Stomach (tissue), 7 donors: ENCODE measurements around the genes AIRE and SLX9.

- PRO-cap, result unidirectional peak, minus-strand start at chr21:44063410
- RAMPAGE, long total RNA, 5 experiments, result start-site peak on the plus strand in 4 of 5 experiments, at chr21:44063255-44063760 at its widest, 15 to 20 reads per replicate
- RRBS, result no CpG with 5 or more reads among the region's 22 CpGs
Observed at GRCh38 chr21:44062909-44063934, 44.0 kb upstream of the PWP2 start.

DNA sequence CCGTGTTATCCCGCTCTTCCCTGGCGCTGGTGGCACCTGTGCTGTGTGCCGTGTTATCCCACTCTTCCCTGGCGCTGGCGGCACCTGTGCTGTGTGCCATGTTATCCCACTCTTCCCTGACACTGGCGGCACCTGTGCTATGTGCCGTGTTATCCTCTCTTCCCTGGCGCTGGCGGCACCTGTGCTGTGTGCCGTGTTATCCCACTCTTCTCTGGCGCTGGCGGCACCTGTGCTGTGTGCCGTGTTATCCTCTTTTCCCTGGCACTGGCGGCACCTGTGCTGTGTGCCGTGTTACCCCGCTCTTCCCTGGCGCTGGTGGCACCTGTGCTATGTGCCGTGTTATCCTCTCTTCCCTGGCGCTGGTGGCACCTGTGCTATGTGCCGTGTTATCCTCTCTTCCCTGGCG is 18.5 kb upstream of the PWP2 start:
- PRO-cap, result no peak
- RAMPAGE, long total RNA, 5 experiments, result no peak in any of the 5 experiments
- RRBS, result no CpG with 5 or more reads among the region's 22 CpGs

- PRO-cap, result no peak
- RAMPAGE, long total RNA, 5 experiments, result no peak in any of the 5 experiments
- RRBS, result 16% methylated on average over 31 of the region's 62 CpGs
Observed at GRCh38 chr21:44285640-44286348, at the start of gene AIRE. Gene AIRE, plus strand, starts transcription at chr21:44285876.

DNA sequence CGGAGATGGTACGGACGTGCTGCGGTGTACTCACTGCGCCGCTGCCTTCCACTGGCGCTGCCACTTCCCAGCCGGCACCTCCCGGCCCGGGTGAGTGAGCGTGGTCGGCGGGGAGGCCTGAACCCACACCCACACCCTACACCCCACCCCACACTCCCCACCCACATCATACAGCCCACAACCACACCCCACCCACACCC is 6.1 kb upstream of the PFKL start:
- PRO-cap, result no peak
- RAMPAGE, long total RNA, 5 experiments, result no peak in any of the 5 experiments
- RRBS, result no CpG with 5 or more reads among the region's 13 CpGs

DNA sequence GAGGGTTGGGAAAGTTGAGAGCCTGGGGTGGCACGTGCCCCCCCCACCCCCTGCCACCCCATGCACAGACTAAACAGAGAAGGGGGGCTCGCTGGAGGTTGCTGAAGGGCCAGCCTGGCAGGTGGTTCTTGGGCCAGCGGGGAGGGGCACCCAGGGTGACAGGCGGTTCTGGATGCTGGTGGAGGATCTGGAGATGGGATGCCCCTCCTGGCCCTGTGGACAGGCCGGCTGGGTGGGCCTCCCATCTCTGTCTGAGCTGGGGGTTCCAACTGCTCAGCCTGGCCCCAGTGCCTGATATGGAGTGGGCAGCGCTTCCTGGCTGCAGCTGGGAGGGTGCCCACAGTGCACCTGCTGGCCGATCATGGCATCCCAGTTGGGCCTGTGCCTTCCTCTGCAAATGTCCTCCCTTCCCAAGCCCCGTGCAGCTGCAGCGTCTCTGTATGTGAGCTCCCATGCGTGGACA is 2.0 kb downstream of the PFKL start:
- PRO-cap, result no peak
- RAMPAGE, long total RNA, 5 experiments, result no peak in any of the 5 experiments
- RRBS, result no CpG with 5 or more reads among the region's 10 CpGs

DNA sequence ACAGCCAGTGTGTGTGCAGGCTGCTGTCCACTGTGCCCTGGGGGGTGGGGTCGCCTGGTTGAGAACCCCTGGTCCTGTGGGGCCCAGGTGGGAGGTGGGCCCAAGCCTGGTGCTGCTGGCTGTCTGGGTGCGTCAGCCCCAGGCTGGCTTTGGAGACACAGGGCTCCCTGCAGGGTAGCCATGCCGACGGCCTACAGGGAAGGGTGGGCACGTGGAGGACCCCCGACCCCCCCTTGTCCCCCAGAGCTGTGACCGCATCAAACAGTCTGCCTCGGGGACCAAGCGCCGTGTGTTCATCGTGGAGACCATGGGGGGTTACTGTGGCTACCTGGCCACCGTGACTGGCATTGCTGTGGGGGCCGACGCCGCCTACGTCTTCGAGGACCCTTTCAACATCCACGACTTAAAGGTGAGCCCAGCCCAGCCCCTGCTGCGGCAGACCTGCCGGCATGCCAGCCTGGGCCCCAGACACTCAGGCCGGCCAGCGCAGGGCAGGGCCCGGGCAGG is 14.9 kb downstream of the CFAP410 start:
- PRO-cap, result no peak
- RAMPAGE, long total RNA, 5 experiments, result start-site peak on the plus strand in 2 of 5 experiments, centred at positions 199 to 314 of the sequence, 29 to 51 reads per replicate
- RRBS, result 96% methylated on average over 1 of the region's 23 CpGs

DNA sequence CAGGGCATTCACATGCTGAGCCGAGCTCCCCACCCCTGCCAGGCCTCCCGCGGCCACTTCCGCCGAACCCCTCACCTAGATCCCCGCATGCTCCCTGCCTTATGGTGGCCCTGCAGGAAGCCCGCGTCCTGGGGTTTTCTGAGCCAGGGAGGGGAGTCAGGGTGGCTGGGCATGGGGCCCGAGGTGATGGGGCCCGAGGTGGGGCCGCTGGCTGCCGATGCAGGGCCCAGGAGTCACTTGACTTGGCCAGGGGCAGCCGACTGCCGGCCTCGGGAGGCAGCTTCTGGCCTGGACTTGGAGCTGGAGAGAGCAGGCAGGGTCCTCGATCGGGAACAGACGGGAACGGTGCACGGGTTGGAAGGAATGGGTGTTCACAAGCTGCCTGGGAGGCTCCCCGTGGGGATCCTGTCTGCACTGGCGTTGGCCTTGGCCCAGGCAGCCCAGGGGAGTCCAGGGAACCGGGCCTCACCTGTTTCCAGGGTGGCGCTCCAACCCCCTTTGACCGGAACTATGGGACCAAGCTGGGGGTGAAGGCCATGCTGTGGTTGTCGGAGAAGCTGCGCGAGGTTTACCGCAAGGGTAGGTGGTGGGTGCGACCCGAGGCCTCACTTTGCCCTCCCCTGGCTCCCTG is 13.6 kb downstream of the CFAP410 start:
- PRO-cap, result no peak
- RAMPAGE, long total RNA, 5 experiments, result start-site peak on the plus strand in 2 of 5 experiments, centred at positions 76 to 185 of the sequence, 12 to 53 reads per replicate
- RRBS, result no CpG with 5 or more reads among the region's 31 CpGs

GRCh38 chr21:44354131-44354522 is 706 bp downstream of the TRPM2 start:
- PRO-cap, result no peak
- RAMPAGE, long total RNA, 5 experiments, result no peak in any of the 5 experiments
- RRBS, result no CpG with 5 or more reads among the region's 7 CpGs

GRCh38 chr21:44455656-44456287 is 462 bp downstream of the LRRC3 start:
- PRO-cap, result no peak
- RAMPAGE, long total RNA, 5 experiments, result no peak in any of the 5 experiments
- RRBS, result 2% methylated on average over 30 of the region's 53 CpGs

GRCh38 chr21:44845479-44846724 is 27.6 kb downstream of the PTTG1IP start:
- PRO-cap, result no peak
- RAMPAGE, long total RNA, 5 experiments, result no peak in any of the 5 experiments
- RRBS, result 3% methylated on average over 10 of the region's 48 CpGs

- PRO-cap, result no peak
- RAMPAGE, long total RNA, 5 experiments, result no peak in any of the 5 experiments
- RRBS, result no CpG with 5 or more reads among the region's 27 CpGs
Observed at GRCh38 chr21:44854832-44855511, 18.5 kb downstream of the PTTG1IP start.

GRCh38 chr21:44866338-44867244 is 6.9 kb downstream of the PTTG1IP start:
- PRO-cap, result no peak
- RAMPAGE, long total RNA, 5 experiments, result start-site peak on the minus strand in 1 of 5 experiments, at chr21:44866104-44866720 at its widest, 43 reads per replicate
- RRBS, result no CpG with 5 or more reads among the region's 16 CpGs

DNA sequence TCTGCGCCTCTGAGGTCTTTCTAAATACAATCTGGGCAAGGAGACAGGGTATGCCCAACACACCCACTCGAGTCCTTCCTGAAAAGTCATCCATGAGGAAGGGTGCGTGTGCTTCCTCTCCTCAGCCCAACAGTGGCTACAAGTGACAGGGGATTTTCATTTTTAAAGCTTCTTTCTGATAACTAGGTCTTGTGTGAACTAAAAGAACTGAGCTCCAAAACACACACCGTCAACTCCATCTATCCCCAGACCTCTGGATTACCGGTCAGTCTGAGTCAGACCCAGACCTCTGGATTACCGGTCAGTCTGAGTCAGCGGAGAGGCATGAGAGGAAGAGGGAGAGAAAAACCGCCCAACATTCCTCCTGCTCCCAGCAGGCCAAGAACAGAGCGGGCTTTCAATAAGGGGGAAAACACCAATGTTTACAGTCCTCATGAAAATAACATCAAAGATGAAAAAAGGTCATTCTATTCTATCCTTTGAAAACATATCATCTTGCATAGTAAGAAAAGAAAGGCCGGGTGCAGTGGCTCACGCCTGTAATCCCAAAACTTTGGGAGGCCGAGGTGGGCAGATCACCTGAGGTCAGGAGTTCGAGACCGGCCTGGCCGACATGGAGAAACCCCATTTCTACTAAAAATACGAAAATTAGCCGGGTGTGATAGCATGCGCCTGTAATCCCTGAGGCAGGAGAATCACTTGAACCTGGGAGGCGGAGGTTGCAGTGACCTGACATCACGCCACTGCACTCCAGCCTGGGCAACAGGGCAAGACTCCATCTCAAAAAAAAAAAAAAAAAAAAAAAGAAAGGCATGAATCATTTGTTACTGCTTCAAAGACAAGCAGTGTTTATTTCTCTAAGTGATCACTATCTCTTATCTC is 3.5 kb downstream of the PTTG1IP start:
- PRO-cap, result unidirectional peak, minus-strand start at position 138 of the sequence; unidirectional peak, minus-strand start at position 255 of the sequence
- RAMPAGE, long total RNA, 5 experiments, result no peak in any of the 5 experiments
- RRBS, result 0% methylated on average over 1 of the region's 20 CpGs

- PRO-cap, result no peak
- RAMPAGE, long total RNA, 5 experiments, result no peak in any of the 5 experiments
- RRBS, result 79% methylated on average over 12 of the region's 25 CpGs
Observed at GRCh38 chr21:44903385-44903949, 17.2 kb downstream of the ITGB2 start.

GRCh38 chr21:44923349-44924090 is 2.8 kb upstream of the ITGB2 start:
- PRO-cap, result no peak
- RAMPAGE, long total RNA, 5 experiments, result no peak in any of the 5 experiments
- RRBS, result no CpG with 5 or more reads among the region's 10 CpGs

DNA sequence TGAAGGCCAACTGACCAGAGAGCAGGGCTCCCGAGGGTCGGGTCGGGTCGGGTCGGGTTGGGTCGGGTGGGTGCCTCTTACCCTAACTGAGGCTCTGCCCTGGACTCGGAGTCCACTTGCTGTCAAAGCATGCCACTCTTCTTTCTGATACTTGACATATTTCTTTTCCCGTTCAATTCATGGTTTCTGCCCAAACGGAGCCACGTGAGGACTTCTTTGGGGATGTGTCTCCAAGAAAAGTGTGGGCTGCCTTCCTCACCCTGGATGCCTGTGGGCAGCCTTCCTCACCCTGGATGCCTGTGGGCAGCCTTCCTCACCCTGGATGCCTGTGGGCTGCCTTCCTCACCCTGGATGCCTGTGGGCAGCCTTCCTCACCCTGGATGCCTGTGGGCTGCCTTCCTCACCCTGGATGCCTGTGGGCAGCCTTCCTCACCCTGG is 7.9 kb upstream of the ITGB2 start:
- PRO-cap, result no peak
- RAMPAGE, long total RNA, 5 experiments, result no peak in any of the 5 experiments
- RRBS, result no CpG with 5 or more reads among the region's 10 CpGs

DNA sequence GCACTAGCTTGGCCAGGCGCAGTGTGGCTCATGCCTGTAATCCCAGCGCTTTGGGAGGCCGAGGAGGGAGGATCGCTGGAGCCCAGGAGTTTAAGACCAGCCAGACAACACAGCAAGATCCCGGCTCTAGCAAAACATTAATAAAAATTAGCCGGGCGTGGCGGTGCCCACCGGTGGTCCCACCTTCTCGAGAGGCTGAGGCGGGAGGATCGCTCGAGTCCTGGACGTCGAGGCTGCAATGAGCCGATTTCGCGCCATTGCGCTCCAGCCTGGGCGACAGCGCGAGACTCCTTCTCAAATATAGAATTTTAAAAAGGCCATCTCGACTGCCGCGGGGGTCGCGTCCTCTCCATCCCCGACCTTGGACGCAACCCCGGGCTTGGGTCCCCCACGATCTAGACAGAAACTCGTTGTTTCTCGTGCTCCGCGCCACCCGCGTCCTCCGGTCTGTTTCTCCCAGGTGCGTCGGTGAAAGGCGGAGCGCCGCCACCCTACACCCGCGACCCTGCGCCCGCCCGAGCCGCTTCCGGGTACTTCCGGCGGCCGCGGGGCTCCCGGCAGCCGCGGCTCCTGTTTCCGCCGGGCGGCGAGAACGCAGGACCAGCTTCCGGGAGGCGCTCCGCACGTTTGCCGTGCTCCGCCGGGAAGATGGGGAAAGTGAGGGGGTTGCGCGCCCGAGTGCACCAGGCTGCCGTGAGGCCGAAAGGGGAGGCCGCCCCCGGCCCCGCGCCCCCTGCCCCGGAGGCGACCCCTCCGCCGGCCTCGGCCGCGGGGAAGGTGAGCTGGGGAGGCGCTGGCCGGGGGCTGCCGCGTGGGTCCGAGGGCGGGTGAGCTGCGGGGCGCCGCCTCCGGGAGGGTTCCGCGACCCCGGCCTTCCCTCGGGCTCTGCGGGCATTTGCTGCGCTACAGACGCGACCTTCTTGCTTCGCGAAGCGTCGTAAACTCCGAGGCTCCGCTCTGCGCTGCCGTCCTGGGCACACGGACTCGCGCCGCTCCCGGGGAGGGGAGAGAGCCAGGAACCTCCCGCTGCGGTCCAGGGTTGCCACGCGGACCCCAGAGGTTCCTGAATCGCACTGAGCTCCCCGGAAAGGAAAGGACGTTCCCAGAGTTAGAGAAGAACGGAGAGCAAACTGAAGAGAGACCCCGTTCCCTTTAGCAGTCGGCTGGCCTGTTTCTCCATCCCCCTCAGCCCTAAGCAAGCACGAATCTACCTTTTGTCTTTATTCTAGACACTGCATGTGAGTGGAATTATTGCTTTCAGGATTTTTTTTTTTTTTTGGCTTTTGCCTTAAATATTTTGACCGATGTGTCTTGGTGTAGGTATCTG is at the start of gene SLX9:
TSS of gene SLX9 (plus strand) at position 620 of the 1,327 bp plus-strand sequence.
- PRO-cap, result bidirectional peak, plus-strand start at position 597 of the sequence, minus-strand start at position 526 of the sequence
- RAMPAGE, long total RNA, 5 experiments, result start-site peak on the plus strand in 2 of 5 experiments, centred at positions 616 to 931 of the sequence, 6 to 14 reads per replicate; start-site peak on the minus strand in 2 of 5 experiments, centred at positions 500 to 512 of the sequence, 5 to 7 reads per replicate
- RRBS, result 1% methylated on average over 55 of the region's 128 CpGs

GRCh38 chr21:44973609-44973922 is 33.7 kb downstream of the SLX9 start:
- PRO-cap, result no peak
- RAMPAGE, long total RNA, 5 experiments, result no peak in any of the 5 experiments
- RRBS, result no CpG with 5 or more reads among the region's 10 CpGs

DNA sequence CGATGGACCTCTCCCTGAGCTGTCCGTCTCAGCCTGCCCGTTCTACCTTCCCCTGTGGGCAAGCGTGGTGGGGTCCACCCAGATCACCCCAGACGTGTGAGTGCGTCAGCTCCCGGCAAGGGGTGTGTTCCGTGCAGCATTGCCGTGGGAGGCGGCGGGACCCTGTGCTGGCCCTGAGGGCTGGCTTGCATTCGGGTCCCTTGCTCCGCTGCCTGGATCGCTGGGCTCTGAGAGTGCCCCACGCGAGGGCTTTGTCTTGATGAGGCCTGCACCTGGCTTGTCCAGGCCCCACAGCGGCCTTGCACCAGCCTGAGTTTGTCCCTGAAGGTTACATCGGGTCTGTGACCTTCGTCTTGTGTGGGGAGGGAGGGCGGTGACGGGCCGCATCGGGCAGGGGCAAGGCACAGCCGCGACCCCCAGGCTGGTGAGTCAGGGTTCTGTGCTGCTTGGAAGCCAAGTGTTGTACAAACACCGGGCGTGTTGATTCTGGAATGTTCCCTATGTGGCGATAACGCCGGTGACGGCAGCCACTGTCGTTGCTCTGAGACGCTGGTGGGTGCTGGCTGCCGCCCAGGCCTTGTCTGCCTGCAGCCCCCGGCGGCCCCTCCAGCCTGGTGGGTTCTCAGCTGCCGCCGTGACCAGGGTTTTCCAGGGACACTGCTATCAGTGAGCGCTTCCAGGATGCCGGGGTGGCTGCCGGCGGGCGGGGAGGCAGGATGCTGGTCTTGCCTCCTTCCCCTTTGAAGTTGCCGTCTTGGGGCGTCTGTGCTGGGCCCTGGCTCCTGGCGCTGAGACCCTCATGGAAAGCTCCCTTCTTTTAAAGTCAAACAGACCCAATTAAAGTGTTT is 42.9 kb downstream of the SLX9 start:
- PRO-cap, result no peak
- RAMPAGE, long total RNA, 5 experiments, result no peak in any of the 5 experiments
- RRBS, result 17% methylated on average over 9 of the region's 46 CpGs

DNA sequence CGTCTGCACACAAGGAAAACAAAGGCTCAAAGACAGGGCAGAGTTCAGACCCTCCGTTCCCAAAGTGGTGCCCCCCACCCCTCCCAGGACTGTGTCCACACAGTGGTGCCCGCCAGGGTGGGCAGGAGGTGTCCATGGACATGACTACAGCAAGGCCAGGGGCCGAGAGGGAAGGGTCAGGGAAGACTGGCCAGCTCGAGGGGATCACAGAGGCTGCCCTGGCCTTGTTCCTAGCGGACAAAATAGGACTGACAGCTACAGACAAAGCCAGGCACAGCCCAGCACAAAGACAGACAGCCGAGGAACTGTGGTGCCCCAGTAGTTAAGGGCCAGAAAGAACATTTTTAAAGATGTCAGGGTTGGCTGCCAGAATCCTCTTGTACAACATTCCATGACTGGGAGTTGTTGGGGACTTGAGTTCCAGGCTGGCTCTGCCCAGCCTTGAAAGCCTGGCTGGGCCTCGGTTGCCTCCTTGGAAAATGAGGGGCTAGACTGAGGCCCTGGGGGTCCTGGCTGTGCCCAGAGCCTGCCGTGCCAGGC is 63.6 kb downstream of the SLX9 start:
- PRO-cap, result no peak
- RAMPAGE, long total RNA, 5 experiments, result no peak in any of the 5 experiments
- RRBS, result no CpG with 5 or more reads among the region's 9 CpGs